ENCODE data around the genes HINFP and NLRX1.

- RRBS: no CpG with 5 or more reads among the region's 5 CpGs
These were observed 8.5 kb downstream of the RPS25 start for GRCh38 chr11:119009619-119010163.

- RRBS: no CpG with 5 or more reads among the region's 3 CpGs
These were observed 3.4 kb downstream of the RPS25 start for GRCh38 chr11:119014718-119015104.

DNA sequence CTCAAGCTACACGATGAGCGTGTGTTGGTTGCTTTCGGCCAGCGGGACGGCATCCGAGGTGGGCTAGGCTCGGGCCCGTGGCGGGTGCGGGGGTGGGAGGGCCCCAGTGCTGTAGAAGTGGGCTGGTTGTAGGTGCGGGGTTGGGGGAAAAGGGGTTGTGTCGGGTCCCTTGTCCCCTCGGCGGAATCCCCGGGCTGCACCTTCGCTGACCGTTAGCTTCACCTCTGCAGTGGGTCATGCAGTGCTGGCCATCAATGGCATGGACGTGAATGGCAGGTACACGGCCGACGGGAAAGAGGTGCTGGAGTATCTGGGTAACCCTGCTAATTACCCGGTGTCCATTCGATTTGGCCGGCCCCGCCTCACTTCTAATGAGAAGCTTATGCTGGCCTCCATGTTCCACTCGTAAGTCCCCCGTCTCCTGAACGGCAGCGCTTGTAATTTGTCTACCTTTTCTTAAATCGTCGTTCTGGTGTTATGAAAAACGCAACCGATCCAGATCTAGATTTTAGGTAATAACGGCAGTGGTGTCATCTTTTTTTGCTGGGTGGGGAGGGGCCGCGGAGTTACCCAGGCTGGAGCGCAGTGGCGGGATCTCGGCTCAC, 449 bp downstream of the TRAPPC4 start:
- RRBS: no CpG with 5 or more reads among the region's 39 CpGs

DNA sequence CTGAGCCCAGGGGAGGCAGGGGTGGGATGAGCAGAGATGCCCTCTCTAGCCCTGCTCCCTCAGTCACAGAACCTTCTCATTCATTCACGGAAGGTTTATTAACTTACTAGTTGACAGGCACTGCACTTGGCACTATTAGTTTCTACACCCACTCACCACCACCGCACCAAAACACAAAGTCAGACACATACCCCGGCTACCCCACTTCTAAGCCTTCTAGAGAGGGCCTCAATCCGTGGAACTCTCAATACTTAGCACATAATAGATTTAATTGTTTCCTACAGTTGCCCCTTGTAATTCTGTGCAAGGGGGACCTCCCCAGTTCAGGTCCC, 11.2 kb downstream of the TRAPPC4 start:
- RRBS: no CpG with 5 or more reads among the region's 4 CpGs

GRCh38 chr11:119049646-119049895, 7.4 kb downstream of the HYOU1 start:
- RRBS: no CpG with 5 or more reads among the region's 1 CpG

DNA sequence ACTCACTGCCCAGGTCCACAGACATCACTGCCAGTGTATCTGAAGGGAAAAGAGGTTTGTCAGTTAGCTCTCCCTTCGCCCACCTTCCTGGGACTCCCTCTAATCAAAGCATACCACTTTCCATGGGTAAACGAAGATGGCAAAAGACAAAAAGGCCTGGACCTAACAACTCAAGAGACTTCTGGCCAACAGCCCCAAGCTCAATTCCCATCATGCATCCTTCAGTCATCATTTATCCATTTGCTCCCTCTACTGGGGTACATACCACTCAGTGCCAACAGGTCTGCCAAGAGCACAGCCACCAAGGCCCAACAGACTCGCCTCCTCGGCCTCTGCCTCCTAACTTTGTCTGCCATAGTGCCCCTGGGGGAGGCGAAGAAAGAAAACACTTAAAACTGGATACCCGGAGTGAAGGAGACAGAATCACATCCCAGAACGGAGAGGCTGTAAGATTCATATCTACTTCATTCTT, 1.2 kb downstream of the HYOU1 start:
- RRBS: no CpG with 5 or more reads among the region's 7 CpGs

DNA sequence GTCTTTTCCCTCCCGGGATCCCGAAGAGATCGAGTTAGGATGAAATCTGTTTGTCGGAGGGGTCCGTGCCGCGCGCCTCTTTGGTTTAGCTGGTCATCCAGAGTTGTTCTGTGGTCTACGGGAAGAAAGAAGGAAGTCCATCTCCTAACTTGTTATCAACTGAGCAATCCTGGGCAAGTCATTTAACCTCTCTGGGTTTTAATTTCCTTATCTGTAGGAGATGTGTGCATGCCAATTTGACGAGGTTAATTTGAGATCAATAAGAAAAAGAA, 348 bp downstream of the VPS11 start:
- RRBS: no CpG with 5 or more reads among the region's 10 CpGs

DNA sequence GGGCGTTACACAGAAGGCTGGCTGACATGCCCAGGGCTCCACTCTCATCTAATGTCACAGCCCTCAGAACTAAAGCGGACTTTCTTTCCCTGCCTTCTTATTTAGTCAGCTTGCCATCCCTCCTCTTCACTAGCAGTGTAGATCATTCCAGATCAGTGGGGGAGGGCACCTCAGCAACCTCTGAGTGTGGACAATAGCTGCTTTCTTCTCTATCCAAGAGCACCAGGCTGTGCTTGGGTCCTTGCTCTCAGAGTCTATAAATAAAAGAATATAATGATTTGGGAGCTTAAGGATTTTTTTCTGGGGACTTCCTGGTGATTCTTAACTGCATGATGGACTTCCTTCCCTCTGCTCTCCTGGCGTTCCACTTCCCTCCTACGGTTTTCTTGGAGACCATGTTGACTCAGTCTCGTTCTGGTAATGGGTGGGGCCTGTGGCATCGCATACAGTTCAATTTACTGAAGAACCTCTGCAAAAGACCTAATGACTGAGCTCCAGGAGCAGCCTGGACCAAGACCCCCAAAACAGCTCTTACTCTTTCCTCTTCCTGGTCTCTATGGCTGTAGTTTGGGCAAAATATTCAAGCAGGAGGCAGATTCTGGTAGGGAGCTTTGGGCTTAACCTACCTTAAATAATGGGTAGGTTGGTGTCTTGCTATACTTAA, 2.9 kb upstream of the HMBS start:
- RRBS: no CpG with 5 or more reads among the region's 6 CpGs

DNA sequence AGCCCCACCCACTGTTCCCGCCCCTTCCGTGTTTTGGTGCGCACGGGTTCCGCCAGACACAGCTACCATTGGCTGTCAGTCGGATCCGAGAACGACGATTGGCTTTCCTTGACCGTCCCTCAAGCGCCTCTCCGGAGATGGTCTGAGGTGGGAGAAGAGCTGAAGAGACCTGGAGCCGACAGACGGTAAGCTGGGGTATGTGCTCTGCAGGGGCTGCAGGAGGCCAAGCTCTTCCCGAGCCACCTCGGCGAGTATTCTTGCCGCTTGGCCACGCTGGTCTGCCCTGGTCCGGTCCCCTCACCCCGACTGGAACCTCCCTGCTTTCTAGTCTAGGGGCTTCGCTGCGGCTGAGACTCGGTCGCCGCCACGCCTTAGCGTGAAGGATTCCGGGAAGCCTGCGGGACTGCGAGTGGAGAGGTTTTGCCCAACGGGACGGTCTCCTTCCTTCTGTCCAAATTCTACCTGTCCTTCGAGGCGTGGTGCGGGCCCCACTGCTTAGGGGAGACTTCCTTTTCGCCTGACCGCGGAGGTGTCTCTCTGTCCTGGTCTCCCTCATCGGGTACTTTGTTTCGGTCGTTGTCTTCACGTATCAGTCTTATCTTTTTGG, at the start of gene HINFP:
TSS of gene HINFP (plus strand) at position 126 of the 607 bp plus-strand sequence.
- RRBS: 2% methylated on average over 6 of the region's 43 CpGs

DNA sequence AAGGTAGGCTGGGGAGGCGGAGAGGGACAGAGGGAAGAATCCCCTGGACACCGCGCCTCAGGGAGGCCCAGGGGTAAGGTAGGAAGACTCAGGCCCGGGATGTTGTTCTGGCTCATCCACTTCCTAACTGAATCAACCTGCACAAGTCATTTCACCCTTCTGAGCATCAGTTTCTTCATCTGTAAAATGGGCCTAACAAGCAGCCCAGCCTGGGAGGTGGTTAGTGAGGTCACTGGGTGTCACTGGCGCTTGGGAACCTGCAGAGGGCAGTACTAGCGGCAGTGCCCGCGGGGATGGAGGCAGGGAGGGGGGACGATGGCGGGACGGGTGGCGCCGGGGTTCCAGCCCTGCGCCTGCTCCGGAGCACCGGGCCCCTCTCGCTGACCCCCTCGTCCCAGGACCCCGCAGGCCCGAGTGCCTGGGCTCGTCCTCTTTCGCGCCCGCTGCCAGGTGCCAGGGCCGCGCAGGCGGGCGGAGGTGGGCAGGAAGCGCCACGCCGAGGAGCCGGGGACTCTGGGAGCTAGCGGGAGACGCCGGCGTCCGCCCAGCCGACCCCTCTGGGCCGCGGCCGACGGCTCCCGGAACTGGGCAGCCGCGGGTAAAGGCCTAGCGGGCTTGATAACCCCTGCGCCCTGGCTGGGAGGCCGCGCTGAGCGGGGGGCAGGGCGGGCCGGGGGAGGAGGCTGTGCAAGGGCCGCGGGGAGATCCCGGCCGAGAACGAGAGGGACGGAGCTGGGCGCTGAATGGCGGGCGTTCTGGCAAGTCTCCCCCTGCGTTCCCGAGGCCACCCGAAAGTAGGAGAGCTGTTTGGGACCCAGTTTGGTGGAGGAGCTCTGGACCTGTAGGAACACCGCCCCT, at the start of gene NLRX1:
TSS of gene NLRX1 (plus strand) at position 281 of the 858 bp plus-strand sequence.
- RRBS: 12% methylated on average over 17 of the region's 65 CpGs

GRCh38 chr11:119266070-119267012, 50.6 kb downstream of the MCAM start:
- RRBS: no CpG with 5 or more reads among the region's 10 CpGs

DNA sequence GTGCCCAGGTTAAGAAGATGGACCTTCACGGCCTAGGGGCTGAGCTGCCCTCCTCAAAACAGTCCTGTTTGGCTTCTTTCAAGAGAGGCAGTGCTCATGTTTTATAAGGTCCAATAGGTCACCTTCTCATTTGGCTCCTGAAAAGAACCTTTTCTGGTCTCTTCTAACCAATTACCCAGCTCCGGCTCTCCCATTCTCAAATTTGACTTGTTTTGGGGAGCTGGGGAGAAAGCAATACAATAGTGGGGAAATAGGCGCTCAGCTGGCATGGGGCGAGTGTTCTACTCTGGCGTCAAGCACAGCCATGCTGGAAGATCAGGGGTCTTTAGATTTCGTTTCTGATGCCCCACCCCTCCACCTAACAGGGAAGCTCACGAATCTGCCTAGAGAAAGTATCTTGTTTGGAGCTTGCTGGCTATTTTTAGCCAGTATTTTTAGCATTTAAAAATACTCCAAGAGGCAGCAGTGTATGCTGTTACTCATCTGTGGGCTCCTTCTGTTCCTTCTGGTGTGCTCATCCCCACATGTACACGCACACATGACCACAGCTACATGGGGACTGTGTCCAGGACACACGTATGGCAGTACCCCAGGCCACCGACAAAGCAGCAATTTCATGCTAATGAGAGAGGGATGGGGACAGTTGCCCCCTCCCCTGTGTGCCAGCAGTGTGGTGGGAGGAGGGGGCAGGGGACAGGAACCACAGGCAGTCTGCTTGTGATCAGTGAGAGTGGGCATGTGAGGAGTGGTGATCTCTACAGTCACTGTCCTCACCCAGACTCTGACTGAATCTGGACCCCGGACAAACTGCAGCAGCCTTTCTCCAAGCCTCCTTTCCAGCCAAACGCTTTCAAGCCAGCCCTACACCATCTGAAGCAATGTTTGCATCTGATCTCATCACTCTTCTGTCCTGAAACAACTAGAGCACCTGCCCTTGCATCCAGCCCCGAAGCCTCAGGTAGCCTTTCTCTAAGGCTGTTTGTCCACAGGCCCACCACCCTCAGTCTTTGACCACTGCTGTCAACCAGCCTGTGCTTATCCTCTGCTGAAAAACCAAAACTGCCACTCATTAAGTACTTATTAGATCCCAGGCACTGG, 16.4 kb downstream of the USP2 start:
- RRBS: no CpG with 5 or more reads among the region's 13 CpGs

DNA sequence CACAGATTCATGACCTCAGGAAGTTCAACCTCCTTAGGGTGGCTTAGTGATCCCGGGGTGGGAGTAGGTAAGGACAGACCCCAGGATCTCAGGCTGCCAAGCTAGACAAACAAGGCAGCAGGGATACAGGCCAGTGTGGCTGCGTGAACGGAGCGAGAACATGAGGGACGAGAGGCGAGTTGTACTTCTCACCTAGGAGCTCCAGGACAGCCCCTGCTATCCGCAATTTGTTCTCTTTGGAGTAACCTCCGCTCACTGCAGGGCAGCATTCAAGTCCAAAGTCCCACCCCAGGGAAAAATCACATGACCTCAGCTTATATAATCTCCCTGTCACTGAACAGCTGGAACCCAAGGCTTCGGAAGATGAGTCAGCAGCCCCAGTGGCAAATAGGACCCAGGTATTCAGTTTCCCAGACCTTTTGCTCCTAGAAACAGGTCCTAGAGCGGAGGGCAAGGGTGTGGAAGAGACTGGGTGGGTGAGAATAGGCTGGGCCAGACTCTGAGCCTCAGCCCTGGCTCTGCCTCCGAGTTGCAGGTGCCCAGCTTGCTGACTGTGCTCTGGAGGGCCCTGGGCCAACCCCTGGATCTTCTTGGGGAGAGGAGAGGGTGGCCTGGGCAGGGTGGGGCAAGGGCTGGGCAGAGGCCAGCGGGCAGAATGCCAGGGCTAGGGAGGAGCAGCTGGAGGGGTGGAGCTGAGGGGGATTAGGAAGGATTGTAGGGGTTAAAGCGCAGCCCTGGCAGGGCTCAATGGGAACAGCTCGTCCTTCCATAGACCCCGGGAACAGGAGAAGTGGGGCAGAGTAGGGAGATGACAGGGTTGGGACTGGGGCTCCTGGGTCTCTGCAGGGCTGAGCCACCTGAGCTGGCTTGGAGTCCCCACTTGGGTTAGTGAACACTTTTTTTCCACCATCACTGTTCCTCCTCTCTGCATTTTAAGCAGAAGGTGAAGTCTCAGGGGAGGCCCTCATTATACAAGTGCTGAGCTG, 13.0 kb downstream of the USP2 start:
- RRBS: no CpG with 5 or more reads among the region's 15 CpGs

GRCh38 chr11:119374064-119374717, 7.3 kb downstream of the USP2 start:
- RRBS: no CpG with 5 or more reads among the region's 7 CpGs

- RRBS: no CpG with 5 or more reads among the region's 8 CpGs
These were observed 1.1 kb downstream of the USP2 start for GRCh38 chr11:119380394-119380863.

DNA sequence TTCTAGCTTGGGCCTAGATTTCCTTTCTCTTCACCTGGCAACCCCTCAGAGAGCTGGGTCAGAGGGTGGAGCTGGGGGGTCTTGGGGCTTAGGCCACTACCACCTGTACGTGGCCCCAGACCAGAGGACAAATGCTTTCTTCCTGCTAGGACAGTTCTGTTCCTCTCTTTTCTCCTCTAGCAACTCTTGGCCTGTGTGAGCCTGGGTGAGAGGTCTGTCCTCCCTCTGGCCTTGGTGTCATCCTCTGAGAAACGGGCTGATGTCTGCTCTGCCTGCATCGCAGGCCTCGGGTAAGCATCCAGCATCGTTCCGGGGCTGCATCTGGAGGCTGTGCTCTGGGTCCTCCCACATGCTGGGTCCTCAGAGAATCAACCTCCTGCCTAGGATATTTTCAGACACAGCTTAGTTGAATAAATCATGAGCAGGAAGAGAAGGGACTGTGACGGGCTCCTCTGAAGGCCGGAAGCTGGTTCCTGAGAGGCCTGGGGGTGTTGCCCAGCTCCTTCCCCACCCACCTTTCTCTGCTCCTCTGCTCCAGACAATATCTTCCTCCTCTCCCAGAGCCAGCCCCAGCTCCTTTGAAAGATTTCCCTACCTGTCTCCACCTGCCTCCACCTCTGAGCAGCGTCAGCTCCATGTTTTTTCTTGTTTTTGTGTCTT, 24.5 kb upstream of the THY1 start:
- RRBS: no CpG with 5 or more reads among the region's 9 CpGs

- RRBS: no CpG with 5 or more reads among the region's 15 CpGs
These were observed 55.2 kb downstream of the NECTIN1 start for GRCh38 chr11:119673712-119674376.

DNA sequence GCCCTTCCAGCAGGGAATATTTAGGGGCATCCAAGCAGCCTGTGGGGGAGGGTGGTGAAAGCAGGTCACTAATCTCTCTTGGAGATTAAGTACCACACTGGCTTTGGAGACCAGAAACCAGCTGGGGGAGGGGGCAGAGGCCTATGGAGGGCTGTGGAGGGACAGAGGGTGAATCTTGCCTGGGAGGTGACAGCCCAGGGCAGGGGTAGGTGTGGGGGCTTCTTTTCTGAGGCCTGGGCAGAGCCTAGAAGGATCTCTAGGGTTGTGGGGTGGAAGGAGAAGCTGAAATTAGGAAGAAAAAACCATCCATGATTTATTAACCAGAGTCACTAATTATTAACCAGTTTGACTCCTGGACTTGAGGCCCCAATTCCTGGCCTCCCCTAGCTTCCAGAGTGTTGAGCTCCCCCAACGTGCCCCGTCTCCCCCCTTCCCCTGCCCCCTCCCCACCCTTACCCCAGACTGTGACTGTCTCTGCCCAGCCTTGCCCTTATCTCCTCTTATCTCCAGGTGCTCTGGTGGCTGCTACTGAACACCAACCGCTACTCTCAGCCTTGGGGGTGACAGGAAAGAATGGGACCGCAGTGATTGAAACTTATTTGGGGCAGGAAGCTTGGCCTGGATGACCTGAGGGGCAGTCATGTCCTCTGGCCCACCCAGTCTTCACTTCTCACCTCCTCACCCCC, 15.8 kb downstream of the NECTIN1 start:
- RRBS: no CpG with 5 or more reads among the region's 4 CpGs

GRCh38 chr11:120024084-120024359, 113.9 kb downstream of the TRIM29 start:
- RRBS: no CpG with 5 or more reads among the region's 4 CpGs

- RRBS: no CpG with 5 or more reads among the region's 9 CpGs
These were observed 14.9 kb downstream of the TRIM29 start for GRCh38 chr11:120122906-120123485.

Measured in UCH-1 (cell line).